Esophagus squamous epithelium (tissue), 4 donors: ENCODE results near the genes SMPX, DDX53, MAGEB18 and MAGEB6.

DNA sequence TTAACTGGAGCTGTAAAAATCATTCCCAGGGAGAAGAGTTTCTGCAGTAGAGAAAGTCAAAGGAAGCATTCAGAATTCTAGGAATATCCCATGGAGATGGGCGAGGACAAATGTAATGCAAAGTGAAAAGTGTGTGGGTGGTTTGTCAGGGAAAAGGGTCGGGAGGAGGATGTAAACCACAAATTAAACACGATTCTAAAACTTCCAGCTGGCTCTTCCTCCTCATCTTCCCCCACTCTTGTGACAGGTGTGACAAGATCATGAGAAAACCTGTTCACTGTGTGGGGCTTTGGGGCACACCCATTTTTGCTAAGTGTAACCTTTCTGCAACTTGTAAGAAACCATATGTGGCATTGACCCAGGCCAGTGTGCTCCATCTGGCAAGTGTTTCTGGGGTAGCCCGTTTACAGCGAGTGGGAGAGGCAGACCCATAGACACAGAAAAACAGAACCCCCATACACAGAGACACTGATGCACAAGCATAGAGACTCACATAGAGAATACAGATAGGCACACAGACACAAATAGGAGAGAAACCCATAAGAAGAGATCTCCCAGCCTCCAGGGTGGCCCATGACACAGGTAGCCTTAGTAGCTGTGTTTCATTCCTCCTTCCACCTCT, 114.7 kb downstream of the SH3KBP1 start:
- PRO-cap: no peak
- RAMPAGE, long total RNA, 4 experiments: no peak in any of the 4 experiments

GRCh38 chrX:19792588-19792956, 94.8 kb downstream of the SH3KBP1 start:
- PRO-cap: no peak
- RAMPAGE, long total RNA, 4 experiments: no peak in any of the 4 experiments

DNA sequence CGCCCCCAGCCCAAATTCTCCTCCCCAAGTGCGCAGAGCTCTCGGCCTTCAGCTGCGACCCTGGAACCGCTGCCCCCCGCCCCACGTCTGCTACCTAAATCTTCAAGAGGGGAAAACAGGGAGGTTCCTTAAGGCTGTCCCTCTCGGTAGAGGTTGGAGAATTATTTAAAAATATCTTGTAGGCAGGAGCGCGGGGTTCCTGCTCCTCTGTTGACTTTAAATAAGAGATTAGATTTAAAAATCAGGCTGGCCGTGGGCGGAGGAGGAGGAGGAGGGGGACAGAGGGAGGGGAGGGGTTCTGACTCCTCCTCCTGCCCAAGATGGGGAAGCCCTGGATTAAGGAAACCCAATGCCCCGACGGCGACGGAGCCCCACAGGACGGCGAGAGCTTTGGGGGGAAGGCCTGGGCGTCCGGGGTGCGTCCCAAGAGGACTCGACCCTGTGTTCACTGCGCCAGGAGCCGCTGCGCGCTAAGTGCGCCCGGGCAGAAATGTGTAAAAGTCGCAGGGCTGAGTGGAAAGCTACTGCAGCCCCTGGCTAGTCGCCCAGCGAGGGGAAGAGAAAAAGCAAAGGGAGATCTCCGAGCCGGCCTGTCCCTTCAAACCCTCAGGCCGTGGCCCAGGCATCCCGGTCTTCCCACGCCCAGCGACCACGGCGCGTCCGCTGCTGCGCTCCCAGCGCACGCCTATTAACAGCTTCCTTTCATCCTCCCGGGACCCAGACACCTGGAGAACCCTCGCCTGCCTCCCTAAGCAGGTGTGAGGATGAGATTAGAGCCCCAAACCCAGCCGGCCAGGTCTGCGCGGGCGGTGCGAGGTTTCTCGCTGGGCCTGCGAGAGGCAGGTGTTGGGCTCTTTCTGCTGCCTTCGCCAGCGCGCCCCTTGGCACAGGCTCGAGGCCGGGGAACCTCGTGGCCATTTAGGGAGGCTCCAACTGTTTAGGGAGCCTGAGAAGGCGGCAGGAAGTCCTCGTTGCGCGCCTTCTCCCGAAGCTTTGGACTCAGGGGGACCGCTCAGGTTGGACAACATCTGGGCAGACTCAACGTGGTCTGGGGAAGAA, 1.3 kb upstream of the RPS6KA3 start:
- PRO-cap: bidirectional peak, plus-strand start at position 349 of the sequence, minus-strand start at position 218 of the sequence; unidirectional peak, minus-strand start at position 447 of the sequence
- RAMPAGE, long total RNA, 4 experiments: no peak in any of the 4 experiments

DNA sequence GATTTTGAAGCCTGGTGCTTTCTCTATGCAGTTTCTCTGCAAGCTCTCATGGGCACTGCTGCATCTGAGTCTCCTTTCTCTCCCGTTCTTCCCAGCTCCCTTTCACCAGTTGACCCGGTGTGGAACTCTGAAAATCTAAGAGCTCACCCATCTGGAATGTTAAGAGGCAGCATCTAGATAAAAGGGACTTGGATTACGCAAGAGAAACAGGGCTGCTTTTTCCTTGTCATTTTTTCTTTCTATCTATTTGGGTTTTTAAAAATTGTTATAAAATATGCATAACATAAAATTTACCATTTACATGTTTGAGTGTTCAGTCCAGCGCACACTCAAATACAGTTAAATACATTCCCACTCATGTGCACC, 95.2 kb upstream of the RPS6KA3 start:
- PRO-cap: no peak
- RAMPAGE, long total RNA, 4 experiments: no peak in any of the 4 experiments

DNA sequence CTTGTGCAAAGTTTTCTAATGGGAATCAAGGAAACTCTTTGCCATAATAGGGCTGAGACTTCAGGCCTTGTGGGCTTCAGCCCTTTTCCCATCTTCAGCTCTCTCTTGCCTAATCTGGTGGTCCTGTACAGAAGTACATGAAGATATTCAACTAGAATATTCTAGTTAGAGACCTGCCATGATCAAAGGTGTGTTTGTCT, 225.2 kb upstream of the CNKSR2 start:
- PRO-cap: no peak
- RAMPAGE, long total RNA, 4 experiments: no peak in any of the 4 experiments

- PRO-cap: no peak
- RAMPAGE, long total RNA, 4 experiments: no peak in any of the 4 experiments
Observed at GRCh38 chrX:21662696-21663180, 4.6 kb upstream of the KLHL34 start.

- PRO-cap: no peak
- RAMPAGE, long total RNA, 4 experiments: no peak in any of the 4 experiments
Observed at GRCh38 chrX:21757718-21758366, at the start of gene SMPX. SMPX (minus strand) TSS chrX:21758116.

DNA sequence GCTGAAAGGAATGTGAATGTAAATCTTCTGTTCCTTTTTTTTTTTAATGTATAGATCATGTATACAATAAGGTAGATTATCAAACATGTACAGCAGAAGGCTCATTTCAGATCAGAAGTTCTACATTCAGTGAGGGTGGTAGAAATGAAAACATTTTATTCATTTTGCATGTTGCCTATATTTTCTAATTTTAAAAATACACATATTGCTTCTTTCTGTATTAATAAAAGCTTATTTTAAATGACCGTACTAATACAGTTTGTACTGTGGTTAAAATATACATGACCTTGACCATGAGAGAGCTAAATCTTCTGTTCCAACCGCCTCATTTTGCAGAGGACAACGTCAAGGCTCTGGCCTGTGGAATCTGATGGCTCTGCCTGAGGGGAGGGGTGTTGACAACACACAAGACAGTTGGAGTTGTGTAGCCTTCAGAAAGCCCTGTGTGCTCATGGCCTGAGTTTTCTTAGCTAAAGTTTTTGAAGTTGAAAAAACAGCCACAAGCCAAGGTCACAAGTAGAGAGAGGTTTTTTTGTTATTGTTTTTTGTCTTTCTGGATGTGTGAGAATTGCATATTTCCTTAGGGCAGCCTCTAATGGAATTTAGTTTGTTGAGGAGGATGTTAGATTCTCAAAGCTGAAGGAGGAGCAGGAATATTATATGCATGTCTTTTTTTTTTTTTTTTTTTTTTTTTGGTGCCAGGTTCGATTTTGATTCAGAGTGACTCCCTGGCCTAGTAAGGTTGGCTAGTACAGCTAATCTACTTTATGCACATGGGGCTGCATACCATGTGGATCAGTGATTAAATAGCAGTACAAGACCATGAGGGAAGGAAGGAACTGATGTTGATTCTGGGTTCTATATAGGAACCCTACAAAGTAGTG, 20.1 kb downstream of the SMS start:
- PRO-cap: no peak
- RAMPAGE, long total RNA, 4 experiments: no peak in any of the 4 experiments

GRCh38 chrX:22699481-22700029, 300.2 kb upstream of the DDX53 start:
- PRO-cap: no peak
- RAMPAGE, long total RNA, 4 experiments: no peak in any of the 4 experiments

DNA sequence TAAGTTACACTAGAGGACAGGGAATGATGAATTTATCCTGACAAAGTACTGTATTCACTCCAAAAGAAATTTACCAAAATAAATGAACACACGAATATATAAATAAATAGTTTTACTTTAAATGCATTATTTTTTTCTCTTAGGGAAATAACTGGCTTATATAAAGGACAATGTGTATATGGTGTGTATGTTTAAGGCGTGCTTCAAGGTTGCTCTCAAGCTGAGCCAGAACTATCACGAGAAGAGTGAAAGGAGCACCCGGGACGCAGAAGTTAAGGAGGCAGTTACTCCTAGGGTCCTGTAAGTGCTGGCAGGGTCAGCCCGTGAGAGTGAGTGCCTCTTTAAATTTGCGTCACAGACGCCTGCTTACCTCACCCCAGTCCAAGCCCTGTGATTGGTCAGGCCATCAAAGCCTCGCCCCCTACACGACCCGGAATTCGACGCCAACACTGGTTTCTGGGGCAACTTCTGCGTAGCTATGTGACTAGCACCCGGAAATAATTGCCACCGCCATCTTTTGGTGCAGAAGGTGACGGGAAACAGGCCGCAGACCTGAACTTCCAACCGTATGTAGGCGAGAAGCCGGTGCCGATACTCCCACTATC, at the start of gene DDX53:
DDX53 (plus strand) TSS at position 513 of the 605 bp plus-strand sequence.
- PRO-cap: no peak
- RAMPAGE, long total RNA, 4 experiments: no peak in any of the 4 experiments

GRCh38 chrX:23804522-23804822, 21.5 kb downstream of the SAT1 start:
- PRO-cap: no peak
- RAMPAGE, long total RNA, 4 experiments: no peak in any of the 4 experiments

- PRO-cap: no peak
- RAMPAGE, long total RNA, 4 experiments: no peak in any of the 4 experiments
Observed at GRCh38 chrX:23838851-23839223, 55.9 kb downstream of the SAT1 start.

DNA sequence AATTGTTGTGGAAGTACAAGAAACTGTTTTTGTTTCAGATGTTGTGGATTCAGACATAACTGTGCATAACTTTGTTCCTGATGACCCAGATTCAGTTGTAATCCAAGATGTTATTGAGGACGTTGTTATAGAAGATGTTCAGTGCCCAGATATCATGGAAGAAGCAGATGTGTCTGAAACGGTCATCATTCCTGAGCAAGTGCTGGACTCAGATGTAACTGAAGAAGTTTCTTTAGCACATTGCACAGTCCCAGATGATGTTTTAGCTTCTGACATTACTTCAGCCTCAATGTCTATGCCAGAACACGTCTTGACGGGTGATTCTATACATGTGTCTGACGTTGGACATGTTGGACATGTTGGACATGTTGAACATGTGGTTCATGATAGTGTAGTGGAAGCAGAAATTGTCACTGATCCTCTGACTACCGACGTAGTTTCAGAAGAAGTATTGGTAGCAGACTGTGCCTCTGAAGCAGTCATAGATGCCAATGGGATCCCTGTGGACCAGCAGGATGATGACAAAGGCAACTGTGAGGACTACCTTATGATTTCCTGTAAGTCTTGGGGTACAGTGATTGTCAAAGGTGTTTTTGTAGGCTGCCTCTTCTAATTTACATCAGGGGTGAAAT, 29.8 kb downstream of the ZFX start:
- PRO-cap: no peak
- RAMPAGE, long total RNA, 4 experiments: no peak in any of the 4 experiments

GRCh38 chrX:24231050-24231591, 81.6 kb downstream of the ZFX start:
- PRO-cap: bidirectional peak, plus-strand start at chrX:24231351, minus-strand start at chrX:24231282
- RAMPAGE, long total RNA, 4 experiments: no peak in any of the 4 experiments

DNA sequence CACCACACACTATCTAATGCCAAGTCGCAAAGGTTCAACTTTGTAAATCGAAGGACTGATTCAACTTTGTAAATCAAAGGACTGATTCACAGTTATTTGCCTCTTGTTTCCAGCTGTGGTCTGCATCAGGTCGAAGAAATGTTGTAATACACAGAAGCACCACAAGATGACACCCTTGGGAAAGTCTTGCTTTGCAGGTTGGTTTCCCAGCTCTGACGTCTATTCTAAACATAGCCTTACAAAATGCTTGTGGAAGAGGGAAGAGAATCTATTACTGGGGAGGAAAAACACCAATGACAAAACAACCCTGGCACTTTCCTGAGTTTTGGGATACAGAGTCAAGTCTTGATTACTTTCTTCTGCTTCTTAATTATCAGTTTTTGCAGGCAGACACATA, 35.3 kb downstream of the SUPT20HL1 start:
- PRO-cap: no peak
- RAMPAGE, long total RNA, 4 experiments: no peak in any of the 4 experiments

DNA sequence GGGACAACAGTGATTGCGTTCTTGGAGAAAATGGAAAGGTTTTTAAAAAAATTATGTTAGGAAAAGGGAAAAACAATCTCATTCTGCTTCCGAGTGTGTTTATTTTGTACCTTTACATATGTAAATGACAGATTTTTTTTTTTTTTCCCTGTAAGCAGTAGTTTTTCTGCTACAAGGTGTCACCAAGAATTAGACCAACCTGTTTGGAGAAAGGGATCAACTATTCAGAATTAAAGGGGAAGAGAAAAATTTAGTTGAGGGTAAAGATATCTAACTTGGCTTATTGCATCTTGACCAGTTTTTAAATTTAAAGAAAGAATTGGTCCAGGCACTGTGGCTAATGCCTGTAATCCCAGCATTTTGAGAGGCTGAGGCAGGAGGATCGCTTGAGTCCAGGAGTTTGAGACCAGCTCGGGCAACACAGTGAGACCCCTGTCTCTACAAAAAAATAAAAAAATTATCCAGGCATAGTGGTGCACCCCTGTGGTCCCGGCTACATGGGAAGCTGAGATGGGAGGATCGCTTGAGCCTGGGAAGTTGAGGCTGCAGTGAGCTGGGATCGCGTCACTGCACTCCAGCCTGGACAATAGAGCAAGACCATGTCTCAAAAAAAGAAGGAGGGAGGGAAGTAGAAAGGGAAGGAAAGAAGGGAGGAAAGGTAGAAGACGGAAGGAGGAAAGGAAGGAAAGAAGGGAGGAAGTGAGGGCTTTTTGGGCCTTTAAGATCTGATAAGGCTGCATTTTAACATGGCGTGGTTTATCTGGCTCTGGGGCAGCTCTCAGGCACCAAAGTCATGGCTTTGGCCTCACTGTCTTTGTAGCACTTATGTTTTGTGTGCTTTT, 10.2 kb downstream of the PDK3 start:
- PRO-cap: no peak
- RAMPAGE, long total RNA, 4 experiments: no peak in any of the 4 experiments

GRCh38 chrX:25001856-25002154, 14.0 kb downstream of the ARX start:
- PRO-cap: no peak
- RAMPAGE, long total RNA, 4 experiments: no peak in any of the 4 experiments

- PRO-cap: no peak
- RAMPAGE, long total RNA, 4 experiments: no peak in any of the 4 experiments
Observed at GRCh38 chrX:25016909-25017455, 1.2 kb upstream of the ARX start.

- PRO-cap: no peak
- RAMPAGE, long total RNA, 4 experiments: no peak in any of the 4 experiments
Observed at GRCh38 chrX:26138249-26138558, at the start of gene MAGEB18. MAGEB18 (plus strand) TSS chrX:26138343.

DNA sequence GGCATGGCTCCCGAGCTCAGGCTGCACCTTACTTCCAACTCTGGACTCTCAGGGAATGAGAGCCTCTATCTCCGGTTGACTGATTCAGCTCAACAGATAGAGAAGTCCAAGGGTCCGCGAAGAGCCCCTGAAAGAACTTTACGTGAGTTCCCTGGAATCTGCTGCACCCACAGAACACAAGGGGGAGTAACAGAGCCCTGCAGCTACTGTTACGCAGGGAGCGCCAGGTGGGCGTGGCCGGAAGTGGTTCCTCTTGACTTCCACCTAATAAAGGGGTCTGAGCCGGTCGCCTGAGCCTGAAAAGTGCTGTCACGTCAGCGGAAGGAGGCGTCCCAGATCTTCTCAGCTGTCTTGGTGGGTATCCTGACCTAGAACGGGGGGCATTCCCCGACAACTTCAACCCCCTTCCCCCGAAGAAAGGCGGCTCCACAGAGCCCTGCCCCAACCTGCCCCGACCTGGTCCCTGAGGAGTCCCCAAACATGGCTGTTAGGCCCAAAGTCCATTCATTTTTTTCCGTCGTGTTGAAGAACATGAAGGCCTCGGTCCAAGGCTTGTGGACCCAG, at the start of gene MAGEB6:
MAGEB6 (plus strand) TSS at position 267 of the 564 bp plus-strand sequence.
- PRO-cap: no peak
- RAMPAGE, long total RNA, 4 experiments: no peak in any of the 4 experiments